Left cardiac atrium (tissue), 1 donor: ENCODE data around the genes CAT and PAMR1.

GRCh38 chr11:34243590-34244068 is 114.2 kb downstream of the ABTB2 start:
- PRO-cap: no peak

DNA sequence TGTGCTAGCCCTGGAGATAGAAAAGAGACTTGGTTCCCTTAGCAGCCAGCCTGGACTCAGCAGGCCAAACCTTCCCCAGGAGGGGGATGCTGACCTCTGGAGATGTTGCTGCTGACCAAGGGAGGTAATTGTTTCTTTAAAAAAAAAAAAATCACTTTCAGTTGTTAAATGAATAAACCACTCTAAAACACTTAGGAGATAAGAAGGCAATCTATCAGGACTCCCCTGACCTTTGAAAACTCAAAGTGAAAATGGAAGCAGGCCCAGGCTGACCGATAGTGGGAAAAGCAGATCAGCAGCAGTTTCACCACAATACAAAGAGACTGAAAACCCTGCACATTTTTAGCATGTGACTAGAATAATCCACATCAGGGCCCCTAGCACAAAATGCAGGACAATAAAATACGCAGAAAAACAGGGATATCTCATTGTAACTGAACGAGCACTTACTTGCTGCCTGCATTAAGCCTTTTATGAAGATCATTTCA is 113.7 kb downstream of the ABTB2 start:
- PRO-cap: no peak

GRCh38 chr11:34349794-34350349 is 7.9 kb downstream of the ABTB2 start:
- PRO-cap: no peak

DNA sequence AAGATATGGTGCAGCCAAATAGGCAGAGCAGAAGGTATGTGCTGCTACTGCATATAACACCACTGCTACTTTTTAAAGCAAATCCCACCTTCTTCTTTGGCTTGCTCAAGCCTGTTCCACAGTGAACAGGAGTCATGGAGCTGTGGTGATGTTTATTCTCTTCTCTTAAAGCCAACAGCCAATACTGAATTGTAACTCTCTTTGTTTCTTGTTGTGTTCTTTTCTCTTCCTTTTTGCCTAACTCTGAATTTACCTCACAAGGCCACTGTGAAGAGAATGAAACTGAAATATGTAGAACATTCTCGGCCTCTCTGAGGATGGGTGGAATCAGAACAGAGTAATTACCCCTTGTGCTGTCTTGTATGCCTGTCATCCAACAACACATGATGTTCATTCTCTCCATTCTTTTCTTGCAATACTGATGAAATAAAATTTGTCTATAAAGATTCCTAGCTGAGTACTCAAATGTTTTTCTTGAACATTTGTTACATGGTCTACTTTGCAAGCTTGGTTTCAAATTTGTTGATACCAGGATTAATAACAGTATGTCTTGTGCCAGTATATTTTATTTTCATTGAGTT is 2.7 kb upstream of the CAT start:
- PRO-cap: no peak

DNA sequence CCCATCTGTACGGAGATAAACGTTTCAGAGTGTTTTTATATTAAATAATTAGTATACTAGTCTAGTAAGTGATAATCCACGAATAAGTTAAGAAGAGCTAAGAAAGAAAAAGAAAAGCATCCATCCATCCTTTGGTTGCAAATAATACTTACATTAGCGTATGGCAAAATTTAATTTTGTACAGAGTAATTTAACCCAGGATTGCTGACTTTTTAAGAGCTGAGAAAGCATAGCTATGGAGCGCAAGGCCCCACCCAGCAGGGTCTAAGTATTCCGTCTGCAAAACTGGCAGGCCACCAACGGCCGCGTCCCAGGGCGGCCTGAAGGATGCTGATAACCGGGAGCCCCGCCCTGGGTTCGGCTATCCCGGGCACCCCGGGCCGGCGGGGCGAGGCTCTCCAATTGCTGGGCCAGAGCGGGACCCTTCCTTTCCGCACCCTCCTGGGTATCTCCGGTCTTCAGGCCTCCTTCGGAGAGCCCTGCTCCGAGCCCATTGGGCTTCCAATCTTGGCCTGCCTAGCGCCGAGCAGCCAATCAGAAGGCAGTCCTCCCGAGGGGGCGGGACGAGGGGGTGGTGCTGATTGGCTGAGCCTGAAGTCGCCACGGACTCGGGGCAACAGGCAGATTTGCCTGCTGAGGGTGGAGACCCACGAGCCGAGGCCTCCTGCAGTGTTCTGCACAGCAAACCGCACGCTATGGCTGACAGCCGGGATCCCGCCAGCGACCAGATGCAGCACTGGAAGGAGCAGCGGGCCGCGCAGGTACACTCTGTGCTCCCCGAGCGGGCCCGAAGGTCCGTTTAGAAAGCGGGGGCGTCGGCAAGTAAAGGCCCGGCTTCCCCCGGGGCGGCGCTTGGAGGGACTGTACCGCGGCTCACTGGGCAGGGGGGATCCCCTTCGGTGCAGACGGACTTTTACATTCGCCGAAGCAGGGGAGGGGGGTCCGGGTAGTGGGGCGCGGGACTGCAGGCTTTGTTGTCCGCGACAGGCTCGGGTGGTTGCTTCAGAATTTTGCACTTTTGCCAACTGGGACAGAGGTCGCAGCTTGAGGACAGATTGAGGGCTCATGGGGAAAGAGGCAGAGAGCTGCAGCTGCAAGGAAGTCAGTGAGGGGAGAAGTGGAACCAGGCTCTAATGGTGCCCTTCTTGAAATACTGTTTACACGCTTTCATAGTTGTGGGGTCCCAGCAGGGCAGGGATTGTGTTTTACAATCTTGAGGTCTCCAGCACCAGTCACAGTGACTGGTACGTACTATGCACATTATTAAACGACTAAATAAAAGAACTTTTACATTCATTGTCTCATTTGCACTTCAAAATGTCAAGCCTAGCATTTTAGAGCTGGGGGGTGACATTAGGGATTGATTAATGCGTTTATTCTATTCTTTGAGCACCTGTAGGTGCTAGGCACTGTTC is at the start of gene CAT:
TSS of gene CAT (plus strand) at position 616 of the 1,415 bp plus-strand sequence.
- PRO-cap: bidirectional peak, plus-strand start at position 616 of the sequence, minus-strand start at position 451 of the sequence; unidirectional peak, minus-strand start at position 1,012 of the sequence

DNA sequence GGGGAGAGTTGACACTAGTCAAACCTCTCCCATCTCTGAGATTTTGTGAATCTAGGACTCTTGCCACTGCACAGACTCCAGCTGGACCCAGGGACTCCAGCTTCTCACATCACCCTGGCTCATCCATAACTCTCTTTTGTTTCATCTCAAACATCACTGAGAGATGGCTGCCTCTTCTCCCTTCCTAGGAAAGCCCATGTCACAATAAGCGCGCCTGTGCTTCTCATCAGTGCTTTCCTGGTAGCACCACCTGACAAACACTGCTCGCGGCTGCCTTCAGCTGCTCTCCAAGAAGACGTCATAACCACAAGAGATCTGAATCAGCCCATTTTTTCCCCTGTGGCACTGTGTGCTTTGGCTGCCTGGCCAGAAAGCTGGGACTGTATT is 50.5 kb upstream of the EHF start:
- PRO-cap: no peak

- PRO-cap: no peak
Observed at GRCh38 chr11:34784565-34784954, 131.6 kb downstream of the APIP start.

DNA sequence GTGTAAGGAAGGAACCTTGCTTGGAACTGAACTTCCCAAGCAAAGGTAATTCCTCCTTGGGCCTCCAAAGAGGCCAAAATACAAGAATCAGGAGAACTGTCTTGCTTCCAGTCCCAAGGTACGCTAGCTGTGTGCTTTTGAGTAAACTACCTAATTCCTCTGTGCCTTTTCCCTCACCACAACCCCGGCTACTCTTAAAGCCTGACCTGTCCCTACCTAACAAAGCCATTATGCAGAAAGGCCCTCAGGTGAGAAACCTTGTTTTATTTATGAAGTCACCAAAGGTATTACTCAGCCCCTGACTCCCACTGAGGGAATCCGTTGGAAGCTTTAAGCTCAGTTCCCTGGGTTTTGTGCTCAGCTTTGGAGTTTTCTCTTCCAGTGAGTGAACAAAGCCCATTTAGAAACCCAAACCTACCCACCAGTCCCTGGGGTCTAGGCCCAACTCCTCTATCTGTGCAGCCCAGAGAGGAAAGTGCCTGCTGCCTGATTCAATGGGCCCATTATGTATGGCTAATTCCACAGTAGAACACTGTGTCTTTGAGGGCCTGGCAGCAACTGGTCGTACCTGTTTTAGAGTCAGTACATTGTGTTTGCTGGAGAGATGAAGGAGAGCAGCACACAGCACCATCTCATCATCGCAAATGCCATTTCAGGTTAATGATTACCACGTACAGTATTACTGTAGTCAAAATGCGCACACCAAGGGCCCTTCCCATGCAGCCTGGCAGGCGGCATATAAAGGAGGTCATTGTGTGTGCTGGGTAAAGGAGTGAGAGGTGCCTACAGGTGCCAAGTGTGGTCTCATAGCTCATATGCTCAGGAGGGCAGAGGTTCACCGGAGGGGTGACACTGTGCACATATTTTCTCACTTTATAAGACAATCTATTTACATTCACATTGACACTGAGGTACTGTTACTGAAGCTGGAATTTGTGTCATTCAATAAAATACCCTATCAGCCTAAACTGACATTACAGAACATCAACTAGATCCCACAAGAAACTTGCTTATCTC is 90.7 kb downstream of the APIP start:
- PRO-cap: no peak

- PRO-cap: no peak
Observed at GRCh38 chr11:35040028-35041161, 98.6 kb upstream of the CD44 start.

DNA sequence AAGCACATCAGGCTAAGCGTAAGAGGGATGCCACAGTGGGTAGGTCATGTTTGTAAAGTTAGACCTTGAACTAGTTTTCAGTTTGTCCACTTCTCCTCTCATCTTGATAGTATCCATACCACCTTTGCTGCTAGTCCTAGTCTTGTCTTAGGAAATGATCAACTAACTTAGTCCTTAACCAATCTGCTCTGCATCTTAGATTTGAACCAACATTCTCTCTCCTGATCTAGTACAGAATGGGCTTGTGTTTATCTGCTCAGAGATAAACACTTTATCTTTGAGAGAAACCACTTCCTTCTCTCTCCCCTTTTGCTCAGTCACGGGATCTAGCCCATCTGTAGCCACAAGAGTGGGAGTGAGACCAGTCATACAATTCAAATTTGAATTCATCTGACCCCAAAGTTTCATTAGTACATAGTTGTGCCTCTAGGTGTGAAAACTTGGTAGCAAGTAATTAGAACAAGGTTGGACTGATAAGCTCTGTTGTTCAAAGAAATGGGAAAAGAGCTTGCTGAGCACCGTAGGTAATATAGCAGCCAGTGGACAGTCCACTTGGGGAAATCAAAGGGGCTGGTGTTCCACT is 71.9 kb upstream of the CD44 start:
- PRO-cap: no peak

DNA sequence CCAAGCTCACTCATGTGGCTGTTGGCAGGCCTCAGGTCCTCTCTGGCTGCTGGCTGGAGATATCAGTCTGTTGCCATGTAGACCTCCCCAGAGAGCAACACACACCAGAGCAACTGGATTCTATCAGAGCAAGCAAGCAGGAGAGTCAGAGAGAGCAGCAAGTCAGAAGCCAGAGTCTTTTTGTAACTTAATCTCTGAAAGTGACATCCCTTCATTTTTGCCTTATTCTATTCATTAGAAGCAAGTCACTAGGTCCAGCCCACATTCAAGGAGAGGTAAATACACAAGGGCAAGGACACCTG is 33.6 kb upstream of the CD44 start:
- PRO-cap: no peak

GRCh38 chr11:35141545-35142339 is 2.8 kb downstream of the CD44 start:
- PRO-cap: no peak

- PRO-cap: no peak
Observed at GRCh38 chr11:35156150-35156752, 17.3 kb downstream of the CD44 start.

DNA sequence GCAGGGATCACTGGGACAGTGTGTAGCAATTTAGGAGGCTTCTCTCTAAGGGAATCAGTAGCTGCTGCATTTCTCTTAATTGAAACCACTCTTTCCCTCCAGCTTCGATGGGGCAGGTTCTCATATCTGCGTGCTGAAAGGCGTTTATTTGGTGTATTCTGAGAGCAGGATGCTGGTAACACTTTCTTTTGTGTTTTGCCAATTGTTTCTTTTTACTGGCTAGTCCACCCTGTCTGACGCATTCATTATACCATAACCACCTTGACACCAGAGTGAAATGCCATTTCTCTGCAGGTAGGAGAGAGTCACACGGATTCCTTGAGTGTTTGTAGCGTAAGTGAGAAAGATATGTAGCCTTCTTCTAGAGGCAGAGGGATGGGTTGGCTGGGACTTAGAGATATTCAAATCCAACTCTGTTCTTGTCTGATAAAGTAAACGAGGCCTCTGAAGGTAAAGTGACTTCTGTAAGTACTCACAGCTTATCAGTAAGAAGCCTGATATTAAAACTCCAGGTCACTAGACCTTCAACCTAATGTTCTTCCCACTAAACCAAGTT is 21.3 kb downstream of the CD44 start:
- PRO-cap: no peak

DNA sequence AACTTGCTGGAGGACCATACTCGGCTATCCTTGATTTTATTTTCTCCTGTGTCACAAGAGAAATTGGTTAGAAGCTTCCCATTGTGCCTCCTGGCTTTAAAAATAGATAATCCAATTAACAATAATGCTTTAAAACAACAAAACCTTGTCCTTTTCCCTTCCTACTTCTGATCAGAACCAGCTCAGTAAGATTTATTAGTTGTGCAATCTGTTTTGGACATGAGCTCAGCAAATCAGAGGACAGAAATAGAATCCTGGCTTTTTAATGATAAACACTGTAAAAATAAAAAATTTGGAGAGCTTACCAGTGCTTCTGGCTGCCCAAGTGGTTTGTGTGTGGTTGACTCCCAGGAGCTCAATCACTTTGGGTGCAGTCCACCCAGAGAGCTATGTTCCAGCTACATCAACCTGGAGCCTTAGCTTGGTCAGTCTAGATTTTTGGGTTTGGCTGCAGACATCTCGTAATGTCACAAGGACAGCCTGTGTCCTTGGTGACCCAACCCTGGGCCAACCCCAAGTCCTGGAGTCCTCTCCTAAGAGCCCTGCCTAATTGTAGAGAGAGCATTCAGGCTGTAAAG is 28.4 kb downstream of the CD44 start:
- PRO-cap: no peak

DNA sequence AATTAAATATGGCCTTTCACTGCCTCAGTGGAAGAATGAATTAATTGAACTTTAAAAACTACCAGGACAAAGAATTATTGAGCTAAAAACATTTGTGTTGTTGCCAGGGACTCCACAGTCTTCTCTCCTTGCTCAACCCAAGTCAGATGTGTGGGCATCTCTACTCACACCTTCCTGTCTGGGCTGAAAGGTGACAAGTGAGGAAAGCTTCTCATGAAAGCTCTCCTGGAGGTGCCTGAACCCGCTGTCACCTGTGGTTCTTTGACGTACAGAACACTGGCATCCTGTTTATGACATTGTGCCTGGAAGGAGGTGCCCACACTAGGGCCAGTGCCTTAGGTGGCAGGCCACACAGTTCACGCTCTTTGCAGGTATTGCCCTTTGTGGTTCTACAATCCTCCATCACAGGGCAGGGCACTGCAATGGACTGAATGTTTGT is 108.4 kb downstream of the CD44 start:
- PRO-cap: no peak

DNA sequence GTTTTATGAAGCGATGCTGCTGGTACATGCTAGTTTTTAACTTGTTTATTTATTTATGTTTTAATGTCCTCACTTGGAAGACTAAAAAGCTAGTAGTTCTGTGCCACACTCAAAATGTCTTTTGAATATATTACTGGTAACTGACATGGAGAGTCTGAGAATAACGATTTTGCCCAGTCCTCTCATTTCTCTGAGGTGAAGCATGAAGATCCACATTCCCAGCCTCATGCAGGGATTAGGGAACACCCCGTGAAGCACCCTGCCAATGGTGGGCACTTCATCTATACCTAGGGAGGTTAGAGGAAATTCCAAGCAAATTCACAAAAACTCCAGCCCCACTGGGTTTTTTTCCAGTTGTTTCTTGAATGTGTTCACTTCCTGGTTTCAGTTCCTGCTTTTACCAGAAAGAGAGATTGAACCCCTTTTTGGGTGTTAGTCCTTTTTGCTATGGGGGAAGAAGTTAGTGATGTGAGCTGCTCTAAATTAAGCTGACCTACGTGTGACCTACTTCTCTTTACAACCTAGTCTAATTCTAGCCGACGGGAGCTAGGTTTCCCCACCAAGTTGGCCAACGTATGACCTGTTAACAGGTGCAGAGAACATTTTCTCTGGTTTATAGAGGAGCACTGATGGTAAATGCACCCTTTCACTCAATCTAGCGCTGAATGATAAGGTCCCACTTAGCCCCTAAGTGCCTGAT is 106.1 kb downstream of the SLC1A2 start:
- PRO-cap: no peak

- PRO-cap: no peak
Observed at GRCh38 chr11:35343405-35343749, 76.0 kb downstream of the SLC1A2 start.

DNA sequence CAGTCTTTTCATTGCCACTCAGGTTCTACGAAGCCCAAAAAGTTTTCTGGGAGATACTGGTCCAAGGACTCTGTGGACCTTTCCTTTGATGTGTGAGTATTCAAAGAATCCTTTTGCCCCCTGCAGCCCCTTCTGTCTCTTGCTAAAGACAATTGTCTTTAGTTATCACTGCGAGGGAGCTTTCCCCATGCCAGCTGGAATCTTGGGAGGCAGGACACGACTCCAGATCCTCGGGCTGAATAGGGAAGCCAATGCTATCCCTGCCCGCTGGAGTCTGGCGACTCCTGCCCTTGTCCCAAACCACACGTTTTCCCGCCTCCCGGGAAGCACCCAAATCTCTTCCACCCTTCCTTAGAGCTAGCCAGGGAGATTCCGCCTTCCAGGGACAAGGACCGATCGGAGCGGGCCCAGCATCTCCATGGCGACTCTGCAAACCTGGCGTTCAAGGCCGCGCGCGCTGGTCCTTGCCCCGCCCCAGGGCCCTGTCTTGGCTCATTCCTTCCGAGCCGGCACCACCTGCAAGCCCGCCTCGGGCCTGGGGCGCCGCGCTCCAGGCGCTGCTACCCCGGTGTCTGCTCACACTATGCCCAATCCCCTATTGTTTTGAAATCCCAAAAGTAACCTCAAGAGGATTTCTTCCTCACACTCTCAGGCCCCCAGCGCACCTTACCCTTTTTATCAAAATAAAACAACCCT is 1.2 kb downstream of the SLC1A2 start:
- PRO-cap: no peak

DNA sequence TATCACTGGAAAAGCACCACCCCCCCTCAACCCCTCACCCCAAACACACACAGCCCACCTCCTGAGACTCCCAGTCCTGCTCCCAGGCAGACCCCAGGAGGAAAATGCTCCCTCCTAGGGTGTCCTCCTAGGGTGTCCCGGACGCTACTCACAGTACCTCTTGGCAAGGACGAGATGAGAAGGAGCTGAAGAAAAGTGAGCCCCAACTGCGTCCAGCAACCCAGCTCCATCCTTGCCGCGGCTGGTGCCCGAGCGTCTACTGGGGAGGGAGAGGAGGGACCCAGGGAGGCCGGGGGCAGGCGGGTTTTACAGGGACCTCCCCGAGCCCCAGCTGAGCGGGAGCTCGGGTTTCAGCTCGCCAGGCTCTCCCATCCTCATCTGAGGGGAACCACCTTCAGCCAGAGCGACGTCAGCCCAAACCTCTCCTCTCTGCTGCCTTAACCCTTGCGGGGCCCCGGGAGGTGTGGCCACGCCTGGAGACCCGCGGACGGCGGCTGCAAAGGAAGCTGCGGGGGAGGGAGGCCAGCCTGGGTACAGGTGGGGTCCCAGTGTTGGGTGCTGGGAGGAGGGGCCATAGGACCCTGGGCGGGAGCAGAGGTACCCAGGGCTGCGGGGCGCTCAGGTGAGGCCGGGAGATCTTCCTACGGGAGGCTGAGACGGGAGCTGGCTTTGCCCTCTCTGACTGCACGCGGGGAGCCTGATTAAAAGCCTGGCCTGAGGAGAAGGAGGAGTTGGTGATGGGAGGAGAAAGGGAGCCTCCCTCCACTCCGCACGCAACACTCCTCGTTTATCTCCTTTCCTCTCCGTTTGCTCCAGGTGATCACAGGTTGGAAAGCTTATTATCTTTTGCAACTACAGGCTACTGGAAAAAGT is at the start of gene PAMR1:
TSS of gene PAMR1 (minus strand) at position 261 of the 873 bp plus-strand sequence.
- PRO-cap: unidirectional peak, minus-strand start at position 261 of the sequence